ENCODE measurements around a stretch of chr15.

GRCh38 chr15:93321752-93322408 is 232.9 kb upstream of the RGMA start:
- RRBS, result 45% methylated on average over 3 of the region's 15 CpGs

DNA sequence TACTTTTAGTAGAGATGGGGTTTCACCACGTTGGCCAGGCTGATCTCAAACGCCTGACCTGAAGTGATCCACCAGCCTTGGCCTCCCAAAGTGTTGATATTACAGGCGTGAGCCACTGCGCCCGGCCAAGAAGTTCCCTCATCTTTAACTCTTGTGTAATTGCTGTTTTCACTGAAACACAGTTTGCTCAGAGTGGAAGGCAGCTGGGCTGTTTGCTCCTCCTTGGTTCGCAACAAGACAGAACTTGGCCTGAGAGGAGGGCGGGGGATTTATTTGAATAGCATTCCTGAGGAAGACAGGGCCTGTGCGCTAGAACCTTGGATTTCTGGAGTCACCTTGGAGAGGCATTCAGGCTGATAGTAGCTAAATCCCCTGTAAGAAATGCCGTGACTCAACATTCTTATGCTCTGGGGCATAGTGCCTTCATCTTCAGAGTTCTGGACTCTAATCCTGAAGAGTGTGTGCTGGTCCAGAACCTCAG is 226.6 kb upstream of the MCTP2 start:
- RRBS, result no CpG with 5 or more reads among the region's 9 CpGs

- RRBS, result no CpG with 5 or more reads among the region's 1 CpG
These were observed 120.6 kb upstream of the MCTP2 start for GRCh38 chr15:94110737-94111122.

DNA sequence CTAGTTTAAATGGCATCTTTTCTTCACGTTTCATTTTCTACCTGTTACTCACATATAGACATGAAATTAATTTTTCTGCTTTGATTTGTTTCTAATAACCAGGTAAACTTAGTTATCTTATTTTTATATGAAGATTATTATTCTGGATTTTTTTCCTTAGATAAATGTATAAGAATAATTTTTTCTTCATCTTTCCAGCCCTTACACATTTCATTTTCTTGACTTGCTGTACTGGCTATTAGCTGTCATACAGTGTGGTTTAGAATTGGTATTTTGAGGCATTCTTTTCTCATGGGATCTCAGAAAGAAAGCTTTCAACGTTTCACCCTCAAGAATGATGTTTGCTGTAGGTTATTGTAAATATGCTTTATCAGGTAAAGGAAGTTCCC is 232.0 kb downstream of the MCTP2 start:
- RRBS, result no CpG with 5 or more reads among the region's 2 CpGs

- RRBS, result no CpG with 5 or more reads among the region's 10 CpGs
These were observed 787.6 kb downstream of the MCTP2 start for GRCh38 chr15:95018757-95019620.

GRCh38 chr15:95169666-95170958 is 938.8 kb downstream of the MCTP2 start:
- RRBS, result no CpG with 5 or more reads among the region's 33 CpGs

- RRBS, result no CpG with 5 or more reads among the region's 11 CpGs
These were observed 964.5 kb downstream of the MCTP2 start for GRCh38 chr15:95195902-95196158.

DNA sequence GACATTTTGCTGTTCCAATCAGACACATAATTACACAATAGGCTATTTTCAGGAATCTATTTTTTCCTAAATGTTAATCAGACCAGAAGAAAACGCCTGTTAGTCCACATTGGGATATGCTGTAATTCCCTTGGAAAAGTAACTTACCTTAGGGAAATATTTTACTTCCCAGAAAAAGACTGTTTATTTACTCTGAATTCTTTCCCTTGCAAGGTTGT is 1041.3 kb upstream of the NR2F2 start:
- RRBS, result no CpG with 5 or more reads among the region's 1 CpG

- RRBS, result no CpG with 5 or more reads among the region's 2 CpGs
These were observed 860.1 kb upstream of the NR2F2 start for GRCh38 chr15:95470419-95470722.

GRCh38 chr15:95684372-95685431 is 645.8 kb upstream of the NR2F2 start:
- RRBS, result no CpG with 5 or more reads among the region's 4 CpGs

DNA sequence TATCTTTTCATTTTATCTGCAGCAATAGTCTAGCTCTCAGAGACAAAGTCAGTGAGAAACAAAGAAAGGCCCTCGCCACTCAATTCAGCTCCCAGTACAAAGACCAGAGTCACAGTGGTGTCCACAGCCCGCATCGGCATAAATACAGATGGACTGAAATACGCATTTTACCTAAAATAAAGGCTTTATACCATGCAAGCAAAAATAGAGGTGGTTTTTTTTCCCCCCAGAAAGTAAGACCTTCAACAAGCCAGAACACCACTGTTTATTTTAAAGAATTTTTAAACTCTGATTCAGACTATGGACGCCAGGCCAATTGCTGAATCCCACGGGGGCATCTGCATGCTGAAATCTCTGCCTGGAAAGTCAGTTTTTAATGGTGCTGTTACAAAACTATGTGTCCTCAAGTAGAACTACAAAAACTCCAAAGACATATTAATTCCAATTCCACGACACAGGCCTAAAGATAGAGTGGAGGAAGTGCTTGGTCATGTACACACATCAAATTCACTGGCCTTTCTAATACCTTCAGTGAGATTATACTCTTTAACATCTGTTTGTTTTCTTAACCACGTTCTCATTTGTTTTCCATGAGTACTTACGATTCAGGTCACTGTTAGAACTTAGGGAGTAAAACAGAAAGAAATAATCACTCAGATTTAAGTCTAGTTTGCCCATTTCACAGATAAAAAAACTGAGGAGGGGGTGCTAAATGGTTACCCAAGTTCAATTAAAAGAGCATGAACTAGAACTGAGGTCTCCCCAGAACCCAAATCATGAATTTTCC is 490.5 kb upstream of the NR2F2 start:
- RRBS, result no CpG with 5 or more reads among the region's 9 CpGs

DNA sequence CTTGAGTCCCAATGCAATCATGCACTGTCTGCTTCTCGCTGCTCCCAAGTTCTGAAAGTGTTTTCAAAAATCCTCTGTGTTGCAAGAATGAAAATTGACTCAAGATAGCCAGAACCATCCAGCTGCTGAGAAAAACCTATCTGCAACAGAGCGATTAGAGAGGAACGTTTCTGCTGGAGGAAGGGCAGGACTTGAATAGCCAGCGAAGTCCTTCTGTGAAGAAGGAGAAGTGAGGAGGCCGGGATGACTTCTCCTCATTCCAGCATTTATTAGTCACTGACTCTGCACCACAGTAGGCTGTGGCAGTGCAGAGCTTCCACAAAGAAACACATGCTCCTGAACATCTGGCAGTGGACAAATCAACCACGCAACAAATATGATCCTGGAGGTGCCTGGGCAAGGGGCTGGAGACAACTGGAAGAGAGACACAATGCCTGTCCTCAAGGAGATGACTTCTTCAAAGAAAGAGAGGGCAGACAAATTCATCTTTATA is 358.2 kb upstream of the NR2F2 start:
- RRBS, result no CpG with 5 or more reads among the region's 6 CpGs

DNA sequence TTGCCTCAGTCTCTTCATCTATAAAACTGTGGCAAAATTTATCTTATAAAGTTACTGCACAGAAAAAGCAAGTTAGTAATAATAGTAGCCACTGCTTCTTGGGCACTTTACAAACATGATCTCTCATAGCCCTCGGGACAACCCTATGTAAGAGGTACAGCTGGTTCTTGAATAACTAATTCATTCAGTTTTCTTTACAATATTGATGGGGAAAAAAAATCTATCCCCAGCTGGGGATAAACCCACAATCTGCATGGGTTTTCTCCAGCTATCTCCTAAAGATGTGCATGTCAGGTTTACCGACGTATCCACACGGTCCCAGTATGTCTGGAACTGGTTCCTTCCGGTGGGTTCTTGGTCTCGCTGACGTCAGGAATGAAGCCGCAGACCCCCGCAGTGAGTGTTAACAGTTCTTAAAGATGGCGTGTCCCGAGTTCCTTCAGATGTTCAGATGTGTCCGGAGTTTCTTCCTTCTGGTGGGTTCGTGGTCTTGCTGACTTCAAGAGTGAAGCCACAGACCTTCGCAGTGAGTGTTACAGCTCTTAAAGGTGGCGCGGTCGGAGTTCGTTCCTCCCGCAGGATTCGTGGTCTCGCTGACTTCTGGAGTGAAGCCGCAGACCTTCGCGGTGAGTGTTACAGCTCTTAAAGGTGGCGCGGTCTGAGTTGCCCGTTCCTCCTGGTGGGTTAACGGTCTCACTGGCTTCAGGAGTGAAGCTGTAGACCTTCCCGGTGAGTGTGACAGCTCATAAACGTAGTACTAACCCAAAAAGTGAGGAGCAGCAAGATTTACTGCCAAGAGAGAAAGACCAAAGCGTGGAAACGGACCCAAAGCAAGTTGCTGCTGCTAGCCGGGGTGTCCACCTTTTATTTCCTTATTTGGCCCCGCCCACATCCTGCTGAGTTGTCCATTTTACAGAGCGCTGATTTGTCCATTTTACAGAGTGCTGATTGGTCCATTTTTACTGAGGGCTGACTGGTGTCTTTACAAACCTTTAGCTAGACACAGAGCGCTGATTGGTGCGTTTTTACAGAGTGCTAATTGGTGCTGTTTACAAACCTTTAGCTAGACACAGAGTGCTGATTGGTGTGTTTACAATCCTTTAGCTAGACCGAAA is 195.1 kb upstream of the NR2F2 start:
- RRBS, result 41% methylated on average over 2 of the region's 38 CpGs

GRCh38 chr15:96158815-96159465 is 171.6 kb upstream of the NR2F2 start:
- RRBS, result 53% methylated on average over 1 of the region's 6 CpGs

GRCh38 chr15:96177770-96178111 is 152.8 kb upstream of the NR2F2 start:
- RRBS, result no CpG with 5 or more reads among the region's 1 CpG

GRCh38 chr15:96331191-96331888 is 840 bp downstream of the NR2F2 start:
- RRBS, result 1% methylated on average over 33 of the region's 65 CpGs

- RRBS, result no CpG with 5 or more reads among the region's 4 CpGs
These were observed 8.2 kb downstream of the NR2F2 start for GRCh38 chr15:96338724-96339139.

DNA sequence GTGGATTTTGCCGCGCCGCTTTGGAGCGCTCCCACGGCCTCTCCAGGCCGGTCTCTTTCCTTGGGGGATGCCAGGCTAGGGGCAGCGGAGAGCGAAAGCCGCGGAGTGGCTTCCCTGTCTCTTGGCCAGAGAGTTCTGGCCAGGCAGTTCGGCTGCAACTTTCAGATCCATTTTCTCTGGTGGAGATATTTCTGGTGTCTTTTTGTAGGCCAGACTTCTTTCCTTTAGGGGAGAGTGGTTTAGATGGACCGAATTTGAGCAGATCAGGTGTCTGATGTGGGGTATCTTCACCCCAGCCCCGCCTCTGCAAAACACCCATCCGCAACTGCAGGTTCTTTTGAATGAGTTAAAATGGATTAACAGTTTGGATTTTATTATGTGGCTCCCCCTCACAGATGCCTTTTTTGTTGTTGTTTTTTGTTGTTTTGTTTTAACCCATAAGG is 15.6 kb downstream of the NR2F2 start:
- RRBS, result no CpG with 5 or more reads among the region's 14 CpGs

DNA sequence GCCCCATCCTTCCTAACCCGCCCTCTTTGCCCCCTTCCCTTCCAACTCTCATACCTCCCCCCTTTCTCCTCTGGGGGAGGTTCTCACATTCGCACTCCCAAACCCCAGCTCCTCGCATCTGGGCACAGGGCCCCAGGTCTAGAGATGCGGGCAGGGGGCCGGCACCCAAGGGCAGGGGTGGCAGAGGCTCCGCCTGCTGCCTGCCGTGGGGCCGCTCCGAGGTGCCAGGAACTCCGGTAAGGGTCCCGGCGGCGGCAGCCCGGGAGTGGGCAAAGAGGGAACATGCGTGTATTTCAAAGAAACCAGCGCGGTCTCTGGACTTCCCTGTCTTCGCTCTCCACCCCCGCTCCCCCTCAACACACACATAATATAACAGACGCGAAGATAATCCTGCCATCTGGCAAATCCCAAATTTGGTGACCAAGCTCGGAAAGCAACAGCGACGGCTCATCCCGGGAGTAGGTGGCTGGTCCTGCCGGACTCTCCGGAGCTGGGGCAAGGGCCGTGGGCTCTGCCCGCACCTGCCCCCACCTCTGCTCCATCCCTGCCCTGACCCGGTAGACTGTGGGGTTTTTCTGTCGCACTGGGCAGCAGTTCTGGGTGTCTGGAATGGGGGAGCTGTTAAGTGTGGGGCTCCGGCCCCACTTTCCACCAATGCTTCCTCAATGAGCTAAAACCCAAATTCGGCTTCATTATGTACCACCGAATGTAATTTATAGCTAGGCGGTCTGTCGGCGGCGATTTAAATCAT is 31.0 kb downstream of the NR2F2 start:
- RRBS, result 12% methylated on average over 12 of the region's 38 CpGs

All from SK-N-MC (cell line).